Gallbladder (tissue), 1 donor: ENCODE measurements around a stretch of chr13.

DNA sequence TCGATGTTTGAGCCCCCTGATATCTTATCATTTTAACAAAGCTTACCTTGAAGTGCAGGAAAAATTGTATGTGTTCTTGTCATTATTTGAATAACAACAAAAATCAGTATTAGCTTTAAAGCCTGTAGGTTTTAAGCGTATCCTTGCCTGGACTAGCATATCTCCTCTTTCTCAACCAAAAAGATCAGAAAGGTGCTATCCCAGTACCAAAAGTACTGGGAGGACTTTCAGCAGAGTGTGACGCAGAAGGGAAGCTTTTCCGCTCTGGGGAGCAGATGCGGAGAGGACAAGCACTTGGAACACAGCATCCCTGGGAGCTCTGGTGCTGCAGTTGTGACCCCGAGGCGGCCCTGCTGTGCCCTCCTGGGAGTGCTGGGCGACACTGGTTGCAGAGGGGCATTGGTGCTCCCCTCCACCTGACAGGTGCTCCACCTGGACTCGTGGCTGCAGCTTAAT, 3.3 kb downstream of the NAXD start:
- PRO-cap: no peak

DNA sequence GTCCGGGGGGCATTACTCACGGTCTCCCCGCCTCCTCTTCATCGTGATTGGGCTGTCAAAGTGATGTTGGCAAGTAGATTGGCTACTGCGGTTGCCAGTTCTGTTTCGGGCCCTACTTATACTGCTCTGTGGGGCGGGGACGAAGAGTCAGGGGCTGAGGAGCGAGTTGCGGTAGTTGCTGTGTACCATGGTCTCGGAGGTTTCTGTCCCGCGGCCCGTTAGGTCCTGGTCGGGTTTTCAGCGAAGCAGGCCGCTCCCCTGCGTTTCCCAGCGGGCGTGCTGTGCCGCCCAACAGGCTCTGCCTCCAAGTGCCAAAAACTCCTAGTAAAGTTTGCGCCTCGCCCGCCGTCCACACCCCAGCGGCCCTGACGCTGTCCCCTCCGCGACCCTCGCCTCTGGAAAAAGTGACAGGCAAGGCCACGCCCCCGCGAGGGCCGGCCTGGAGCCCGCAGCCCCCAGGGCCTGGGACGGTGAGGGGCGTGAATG, 340 bp upstream of the ING1 start:
- PRO-cap: bidirectional peak, plus-strand start at position 145 of the sequence, minus-strand start outside the sequence; bidirectional peak, plus-strand start outside the sequence, minus-strand start at position 406 of the sequence

- PRO-cap: no peak
Observed at GRCh38 chr13:110719094-110719348, 5.5 kb downstream of the ING1 start.

- PRO-cap: no peak
Observed at GRCh38 chr13:110815531-110816231, 99.2 kb downstream of the ANKRD10 start.

- PRO-cap: no peak
Observed at GRCh38 chr13:110886928-110887266, 28.0 kb downstream of the ANKRD10 start.

- PRO-cap: no peak
Observed at GRCh38 chr13:110900991-110902048, 13.5 kb downstream of the ANKRD10 start.

DNA sequence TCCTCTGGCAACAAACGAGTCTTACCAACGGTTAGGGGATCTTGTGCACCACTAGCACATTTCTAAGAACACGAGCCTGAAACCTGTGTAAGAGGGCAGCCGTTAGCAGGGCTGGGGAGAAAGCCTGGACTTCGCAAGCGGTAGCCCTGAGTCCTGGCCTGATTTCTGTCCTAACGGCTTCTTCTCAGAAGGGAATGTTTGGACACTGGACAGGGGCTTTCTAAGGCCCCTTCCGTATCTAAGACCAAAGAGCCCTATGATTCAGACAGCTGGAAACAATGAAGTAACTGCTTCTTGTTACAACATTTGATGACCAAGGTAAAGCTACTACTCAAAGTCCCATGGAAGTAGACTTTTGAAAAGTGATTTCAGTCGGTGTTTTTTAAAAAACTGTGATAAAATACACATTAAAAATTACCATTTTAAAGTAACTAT, 2.2 kb downstream of the ANKRD10 start:
- PRO-cap: bidirectional peak, plus-strand start at position 305 of the sequence, minus-strand start at position 172 of the sequence

DNA sequence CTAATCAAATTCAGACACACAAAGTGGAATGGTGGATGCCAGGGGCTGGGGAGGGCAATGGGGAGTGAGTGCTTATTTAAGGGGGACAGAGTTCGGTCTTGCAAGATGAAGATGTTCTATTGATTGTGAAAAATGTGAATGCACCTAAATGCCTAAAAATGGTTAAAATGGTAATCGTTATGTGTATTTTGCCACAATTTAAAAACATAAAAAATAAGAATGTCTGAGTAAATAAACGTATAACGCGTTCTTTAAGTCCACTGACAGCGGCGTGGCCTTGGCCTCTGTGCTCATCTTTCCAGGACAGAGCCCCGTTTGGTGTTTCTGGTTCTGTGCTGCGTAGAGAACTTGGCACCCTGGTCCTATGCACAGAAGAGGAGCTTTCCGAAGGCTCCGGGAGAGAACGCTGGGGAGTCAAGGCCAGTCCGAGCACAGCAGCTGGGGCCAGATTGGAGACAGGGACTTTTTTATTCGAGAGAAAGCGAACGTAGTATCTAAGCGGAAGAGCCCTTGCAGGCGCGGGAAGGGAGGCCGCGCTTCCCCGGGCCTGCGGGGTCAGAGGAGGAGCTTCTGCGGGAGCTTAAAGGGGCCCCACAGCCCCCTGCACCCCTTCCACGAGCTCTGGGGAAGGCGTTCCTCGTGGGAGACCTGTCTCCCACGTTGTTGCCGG, 48.7 kb upstream of the ARHGEF7 start:
- PRO-cap: no peak

GRCh38 chr13:111153065-111153806, 38.1 kb downstream of the ARHGEF7 start:
- PRO-cap: bidirectional peak, plus-strand start at chr13:111153393, minus-strand start at chr13:111153323; bidirectional peak, plus-strand start at chr13:111153714, minus-strand start at chr13:111153637

DNA sequence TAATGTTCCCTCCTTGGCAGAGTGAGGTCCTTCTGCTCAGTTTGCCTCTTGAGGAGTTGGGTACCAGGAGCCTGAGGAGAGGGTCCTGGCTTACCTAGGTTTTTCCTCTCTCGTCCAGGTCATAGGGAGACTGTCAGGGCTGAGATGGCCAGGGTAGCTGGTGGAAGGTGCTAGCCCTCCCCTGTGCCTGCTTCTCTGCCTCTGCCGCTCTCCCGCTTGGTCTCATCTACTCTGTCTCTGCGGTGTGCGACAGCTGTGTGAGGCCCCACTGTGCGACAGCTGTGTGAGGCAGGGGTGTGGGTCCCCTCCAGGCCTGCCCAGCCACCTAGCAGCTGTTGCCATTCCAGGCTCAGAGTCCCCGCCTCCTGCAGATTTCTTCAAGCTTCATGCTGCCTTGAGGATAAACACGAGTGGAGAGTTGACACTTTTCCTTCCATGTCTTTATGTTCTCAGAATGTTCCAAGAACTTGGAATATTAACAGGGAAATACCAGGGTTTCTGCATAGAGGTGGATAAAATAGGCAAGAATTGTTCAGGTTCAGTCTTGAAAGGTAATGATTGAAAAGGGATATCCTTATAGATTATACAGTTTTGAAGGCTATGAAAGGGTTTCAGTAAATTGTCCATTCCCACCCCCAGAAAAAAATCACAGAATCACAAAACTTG, 53.1 kb downstream of the ARHGEF7 start:
- PRO-cap: no peak

DNA sequence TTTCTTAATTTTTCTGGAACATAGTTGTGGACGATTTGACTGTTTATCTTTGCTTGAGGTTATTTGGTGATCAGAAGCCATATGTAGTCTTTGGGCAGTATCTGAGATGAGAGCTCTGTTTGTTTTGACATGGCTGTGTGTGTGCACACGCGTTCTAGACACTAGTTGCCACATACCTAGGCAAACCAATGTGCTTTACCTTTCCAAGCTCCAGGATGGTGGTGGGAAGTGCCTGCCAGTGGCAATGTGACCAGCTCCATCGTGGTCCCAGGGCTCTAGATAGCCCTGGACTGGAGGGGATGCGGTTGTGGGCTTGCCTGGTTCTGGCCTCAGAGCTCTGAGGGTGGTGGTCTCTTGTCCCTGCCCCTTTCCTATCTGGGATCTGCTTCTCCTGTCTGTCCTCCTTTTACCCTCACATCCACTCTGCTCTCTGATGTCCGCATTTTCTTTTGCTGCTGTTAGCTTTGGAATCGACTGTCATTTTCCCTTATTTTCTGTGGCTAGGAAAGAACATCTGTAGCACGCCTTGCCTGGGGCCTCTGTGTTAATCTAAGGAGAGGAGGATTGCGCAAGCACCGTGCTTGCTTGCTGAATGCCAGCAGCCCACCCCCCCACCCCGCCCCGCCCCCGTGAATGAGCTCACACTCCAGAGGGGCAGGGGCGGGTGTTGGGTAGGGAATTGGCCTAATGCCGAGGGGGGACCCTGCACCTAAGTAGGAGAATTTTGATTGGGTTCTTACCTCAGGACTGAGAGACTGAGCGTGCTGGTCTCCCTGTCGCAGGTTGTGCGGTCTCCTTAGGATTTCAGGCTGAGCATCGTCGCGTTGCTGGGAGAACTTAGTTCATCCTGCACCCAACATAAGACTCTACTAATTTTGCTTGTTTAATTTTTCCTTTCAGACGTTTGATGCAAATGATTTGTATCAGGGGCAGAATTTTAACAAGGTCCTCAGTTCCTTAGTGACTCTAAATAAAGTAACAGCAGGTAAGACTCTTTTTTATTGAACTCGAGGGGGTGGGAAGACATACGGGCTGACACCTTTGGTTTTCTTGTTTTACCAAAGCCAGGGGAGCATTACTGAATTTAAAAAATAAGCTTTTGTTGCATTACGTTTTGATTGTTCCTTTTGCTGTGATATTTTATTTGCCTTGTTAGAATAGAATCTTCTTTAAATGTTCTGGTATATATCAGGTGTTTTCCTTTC, 89.7 kb downstream of the ARHGEF7 start:
- PRO-cap: no peak

DNA sequence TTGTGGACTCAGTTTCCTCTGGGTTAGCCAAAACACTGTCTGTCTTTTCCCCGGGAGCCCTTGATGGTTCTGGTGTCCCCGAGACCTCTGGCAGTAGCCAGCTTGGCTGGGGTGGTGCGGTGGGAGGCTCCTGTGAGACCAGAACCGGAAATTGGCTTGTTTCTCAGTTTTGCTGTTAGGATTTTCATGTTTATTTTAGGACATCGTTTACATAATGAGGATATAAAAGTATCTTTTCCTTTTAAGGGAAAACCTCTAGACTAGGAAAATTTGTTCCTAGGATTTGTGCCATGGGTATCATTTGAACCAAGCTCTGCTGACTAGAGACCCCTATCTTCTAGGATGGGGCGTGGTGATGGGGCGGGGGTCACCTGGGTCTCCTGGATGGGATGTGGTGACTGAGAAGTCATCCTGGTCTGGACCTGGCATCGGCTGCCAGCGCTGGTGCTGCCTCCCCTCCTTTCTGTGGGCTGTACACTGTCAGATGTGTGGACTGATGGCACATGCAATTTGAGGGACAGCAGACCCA, 48.1 kb upstream of the TEX29 start:
- PRO-cap: no peak

DNA sequence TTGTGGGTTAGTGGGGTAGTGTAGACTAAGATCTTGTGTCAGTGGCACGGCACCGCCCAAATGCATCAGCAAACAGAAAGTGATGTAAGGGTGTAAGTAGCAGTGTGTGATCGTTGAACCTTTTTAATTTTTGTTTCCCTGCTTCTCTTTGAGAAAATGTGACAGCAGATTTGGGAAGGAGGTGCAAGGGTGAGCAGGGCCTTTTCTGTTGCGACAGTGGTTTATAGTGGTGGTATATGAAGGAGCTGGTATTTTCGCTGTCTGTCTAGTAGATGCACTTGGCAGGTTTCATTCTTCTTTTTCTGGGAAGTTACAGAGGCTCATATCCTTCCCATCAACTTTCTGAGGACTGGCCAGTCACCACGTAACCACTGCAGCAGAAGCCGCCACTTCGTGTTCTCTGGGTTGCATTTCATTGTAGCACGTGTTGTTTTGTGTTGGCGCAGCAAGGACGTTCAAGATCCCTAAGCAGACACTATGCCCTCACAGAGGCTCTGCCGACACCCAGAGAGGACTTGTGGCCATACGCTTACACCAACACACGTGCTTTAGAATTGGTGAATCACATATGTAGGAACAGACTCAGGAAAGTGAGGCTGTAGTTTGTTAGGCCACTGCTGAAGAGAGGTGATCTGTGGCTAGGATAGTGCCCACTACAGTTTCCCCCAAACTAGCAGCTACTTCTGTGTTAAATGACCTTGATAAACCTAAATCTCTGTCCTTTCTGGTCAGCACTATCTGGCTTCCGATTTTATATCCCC, 42.2 kb upstream of the TEX29 start:
- PRO-cap: no peak

DNA sequence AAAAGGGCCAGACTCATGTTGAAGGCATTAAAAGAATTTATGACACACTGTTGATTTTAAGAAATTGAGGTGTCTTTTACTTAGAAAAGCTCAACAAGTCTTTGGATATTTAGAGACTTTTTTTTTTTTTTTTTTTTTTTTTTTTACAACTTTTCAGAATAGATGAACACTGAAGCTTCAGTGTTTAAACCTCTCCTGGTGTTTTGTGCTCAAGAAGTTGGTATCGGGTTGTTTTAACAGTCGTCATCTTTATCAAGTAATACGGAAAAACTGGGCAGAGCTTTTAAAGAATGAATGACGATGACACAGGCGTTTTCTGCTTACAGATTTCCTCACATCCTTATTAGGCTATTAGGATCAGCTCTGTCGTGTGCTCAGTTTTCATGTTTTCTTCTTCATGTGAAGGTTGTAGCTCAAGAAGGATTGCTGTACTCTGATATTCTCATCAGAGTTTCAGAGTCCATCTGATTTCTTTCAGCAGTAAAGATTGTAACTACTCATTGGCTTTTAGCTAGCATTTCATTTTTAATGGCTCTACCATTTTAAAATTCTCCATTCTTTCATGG, 39.3 kb upstream of the TEX29 start:
- PRO-cap: no peak

DNA sequence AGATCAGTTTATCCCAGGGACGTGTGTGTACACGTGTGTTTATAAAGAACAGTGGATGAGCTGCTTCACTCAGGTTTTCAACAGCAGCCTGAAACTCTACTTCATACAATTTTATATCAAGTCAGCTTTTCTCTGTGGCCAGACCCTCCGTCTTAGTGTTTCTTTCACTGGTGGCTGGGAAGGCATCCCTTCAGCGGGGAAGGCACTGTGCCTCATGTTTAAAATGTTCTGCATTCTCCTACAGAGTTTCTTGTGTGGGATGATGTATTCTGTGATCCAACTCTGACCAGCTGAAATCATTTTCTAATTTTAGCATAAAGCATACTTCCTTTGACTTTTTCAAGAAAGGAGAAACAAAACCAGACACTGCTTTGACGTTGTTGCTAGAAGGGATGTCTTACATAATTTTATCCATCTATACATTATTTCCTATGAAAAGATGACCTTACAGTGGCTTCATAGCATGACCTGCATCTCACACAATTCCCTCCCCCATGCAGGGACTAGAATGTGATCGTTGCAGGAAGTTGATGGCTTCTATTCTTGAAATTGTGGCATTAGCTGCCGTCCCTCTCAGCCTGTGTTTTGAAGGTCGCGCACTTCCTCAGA, 38.7 kb upstream of the TEX29 start:
- PRO-cap: no peak

DNA sequence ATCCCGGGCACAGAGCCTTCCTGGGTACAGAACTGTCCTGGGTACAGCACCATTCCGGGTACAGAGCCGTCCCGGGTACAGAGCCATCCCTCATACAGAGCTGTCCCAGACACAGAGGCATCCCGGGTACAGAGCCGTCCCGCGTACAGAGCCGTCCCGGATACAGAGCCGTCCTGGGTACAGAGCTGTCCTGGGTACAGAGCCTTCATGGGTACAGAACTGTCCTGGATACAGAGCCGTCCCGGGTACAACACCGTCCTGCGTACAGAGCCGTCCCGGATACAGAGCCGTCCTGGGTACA, 222.6 kb upstream of the SOX1 start:
- PRO-cap: unidirectional peak, plus-strand start at position 129 of the sequence

DNA sequence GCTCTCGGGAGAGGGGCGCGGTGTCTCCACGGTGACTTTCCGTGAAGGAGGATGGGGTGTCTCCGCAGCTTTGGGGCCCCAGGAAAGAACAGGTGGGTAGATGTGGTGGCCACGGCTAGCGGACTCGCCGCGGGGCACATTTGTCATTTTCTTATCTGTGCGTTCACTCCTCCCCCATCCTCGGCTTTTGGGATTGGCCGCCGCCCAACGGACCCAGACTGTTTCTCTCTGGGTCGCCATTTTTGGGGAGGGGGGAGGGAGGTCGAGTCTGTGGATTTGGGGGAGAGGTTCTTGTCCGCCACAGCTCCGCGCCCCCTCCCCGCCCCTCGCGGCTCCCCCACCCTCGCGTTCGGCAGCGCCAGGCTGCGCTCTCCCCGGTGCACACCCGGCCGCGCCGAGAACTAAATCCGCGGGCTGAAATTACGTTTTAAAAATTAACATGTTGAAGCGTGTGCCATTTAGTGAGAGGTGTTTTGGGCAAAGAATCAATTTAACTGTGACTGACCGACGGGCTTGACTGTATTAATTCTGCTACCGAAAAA, 9.8 kb upstream of the SOX1 start:
- PRO-cap: no peak

- PRO-cap: no peak
Observed at GRCh38 chr13:112161912-112162285, 95.0 kb downstream of the SOX1 start.

GRCh38 chr13:112229975-112230464, 146.1 kb upstream of the SPACA7 start:
- PRO-cap: no peak

GRCh38 chr13:112249266-112249793, 126.8 kb upstream of the SPACA7 start:
- PRO-cap: no peak